ENCODE measurements around the gene SLC5A1.

GRCh38 chr22:30665675-30666142 lies 2.0 kb downstream of the DUSP18 start:
- PRO-cap: no peak

DNA sequence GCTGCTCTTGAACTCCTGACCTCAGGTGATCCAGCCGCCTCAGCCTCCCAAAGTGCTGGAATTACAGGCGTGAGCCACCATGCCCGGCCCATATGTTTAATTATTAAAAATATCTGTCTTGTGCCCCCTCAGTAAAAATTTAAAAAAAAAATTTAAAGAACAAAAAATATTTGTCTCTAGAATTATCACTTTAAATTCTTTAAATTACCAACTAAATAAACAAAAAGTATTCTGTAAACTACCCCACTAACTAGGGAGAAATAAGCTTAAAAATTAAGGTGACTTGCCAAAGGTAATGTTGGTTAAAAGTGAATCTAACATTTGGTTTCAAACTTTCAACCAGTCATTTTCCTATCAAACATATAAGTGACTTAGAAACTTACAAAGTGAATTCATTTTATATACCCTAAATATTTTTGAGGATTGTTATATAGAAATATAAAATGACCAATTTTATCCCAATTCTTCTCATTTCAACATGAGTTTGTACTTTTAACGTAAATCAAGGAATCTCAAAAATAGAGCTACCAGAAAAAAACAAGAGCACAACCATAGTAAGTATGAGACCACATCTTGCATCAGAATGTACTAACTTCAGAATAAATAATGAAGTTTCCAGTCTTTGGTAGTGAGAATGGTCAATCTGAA lies 7.4 kb downstream of the MORC2 start:
- PRO-cap: no peak

DNA sequence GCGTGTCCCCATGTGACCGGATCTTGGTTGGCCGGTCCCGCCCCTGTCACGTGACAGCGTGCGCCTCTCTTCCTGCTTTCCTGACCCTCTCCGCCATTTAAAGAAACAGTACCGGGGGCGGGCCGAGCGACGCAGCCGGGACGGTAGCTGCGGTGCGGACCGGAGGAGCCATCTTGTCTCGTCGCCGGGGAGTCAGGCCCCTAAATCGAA lies 472 bp upstream of the MORC2 start:
- PRO-cap: bidirectional peak, plus-strand start at position 108 of the sequence, minus-strand start outside the sequence

DNA sequence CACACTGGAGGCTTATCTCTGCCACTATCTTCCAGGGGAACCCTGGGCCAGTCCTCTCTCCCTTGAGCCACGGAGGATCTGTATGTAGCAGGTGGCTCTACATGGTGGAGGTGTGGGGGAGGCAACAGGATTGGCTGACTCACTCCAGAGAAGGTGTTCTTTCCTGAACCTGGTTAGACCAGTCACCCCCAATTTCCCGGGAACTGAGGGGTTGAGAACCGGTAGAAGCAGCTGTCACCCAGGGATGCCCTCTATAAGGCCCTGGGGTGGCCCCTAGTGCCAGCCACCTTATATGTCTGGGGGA lies 5.9 kb downstream of the SMTN start:
- PRO-cap: no peak

DNA sequence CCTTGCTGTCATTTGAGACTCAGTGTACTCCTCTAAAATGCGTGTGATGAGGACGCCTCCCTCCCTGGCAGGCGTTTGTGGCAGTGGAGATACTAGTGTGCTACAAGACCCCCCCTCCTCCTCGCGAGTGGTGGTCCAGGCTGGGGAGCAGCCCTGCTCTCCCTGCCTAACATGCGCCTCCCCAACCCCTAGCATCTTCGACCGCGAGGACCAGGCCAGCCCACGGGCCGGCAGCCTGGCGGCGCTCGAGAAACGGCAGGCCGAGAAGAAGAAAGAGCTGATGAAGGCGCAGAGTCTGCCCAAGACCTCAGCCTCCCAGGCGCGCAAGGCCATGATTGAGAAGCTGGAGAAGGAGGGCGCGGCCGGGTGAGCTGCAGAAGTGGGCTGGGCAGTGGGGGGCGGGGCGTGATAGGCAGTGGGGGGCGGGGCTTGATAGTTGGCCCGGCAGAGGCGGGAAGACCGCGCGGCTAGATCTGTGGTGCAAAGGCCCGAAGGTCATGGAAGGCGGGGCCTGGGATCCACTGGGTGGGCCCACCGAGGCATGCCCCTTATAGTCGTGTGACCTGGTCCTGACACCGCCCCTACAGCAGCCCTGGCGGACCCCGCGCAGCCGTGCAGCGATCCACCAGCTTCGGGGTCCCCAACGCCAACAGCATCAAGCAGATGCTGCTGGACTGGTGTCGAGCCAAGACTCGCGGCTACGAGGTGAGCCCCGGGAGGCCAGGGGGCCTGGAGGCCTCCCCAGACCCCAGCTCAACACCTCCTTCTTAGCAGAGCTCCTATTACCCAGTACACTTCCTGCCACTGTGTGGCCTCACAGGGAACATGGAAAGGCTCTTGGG lies 8.7 kb downstream of the SELENOM start:
- PRO-cap: no peak

GRCh38 chr22:31105373-31106255 lies 1.8 kb downstream of the SELENOM start:
- PRO-cap: no peak

- PRO-cap: no peak
Observed at GRCh38 chr22:31148932-31149325, 8.6 kb upstream of the PLA2G3 start.

- PRO-cap: no peak
Observed at GRCh38 chr22:31230367-31230981, 18.4 kb downstream of the LIMK2 start.

DNA sequence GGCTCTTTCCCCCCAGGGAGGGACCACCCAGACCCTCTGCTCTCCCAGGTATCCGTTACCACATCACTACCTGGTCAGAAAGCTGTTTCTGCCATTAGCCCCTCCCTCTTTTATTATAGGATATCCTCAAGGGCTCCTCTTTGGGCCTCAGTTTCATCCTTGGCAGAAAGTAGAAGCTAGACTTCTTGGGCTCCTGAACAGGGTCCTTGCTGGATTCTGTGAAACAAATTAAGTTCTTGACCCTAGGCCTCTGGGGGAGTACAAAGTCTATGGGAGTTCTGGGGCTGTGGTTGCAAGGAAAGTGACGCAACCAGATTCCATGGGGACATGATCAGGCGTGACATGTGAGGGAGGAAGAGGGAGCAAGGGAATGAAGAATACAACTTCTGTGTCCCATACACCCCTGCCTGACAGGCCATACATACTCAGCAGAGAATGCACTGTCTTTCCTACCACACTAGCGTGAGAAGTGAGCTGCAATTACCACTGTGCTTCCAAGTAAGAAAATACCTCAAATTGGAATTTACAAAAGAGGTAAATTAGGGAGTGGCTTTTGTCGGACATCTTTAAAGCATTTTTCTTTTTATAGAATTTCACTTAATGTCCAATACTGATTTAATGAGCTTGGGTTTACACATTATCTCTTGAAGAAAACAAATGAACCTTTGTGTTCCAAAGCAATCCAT lies 38.7 kb downstream of the LIMK2 start:
- PRO-cap: no peak

- PRO-cap: no peak
Observed at GRCh38 chr22:31279804-31280982, 12.1 kb downstream of the PIK3IP1 start.

DNA sequence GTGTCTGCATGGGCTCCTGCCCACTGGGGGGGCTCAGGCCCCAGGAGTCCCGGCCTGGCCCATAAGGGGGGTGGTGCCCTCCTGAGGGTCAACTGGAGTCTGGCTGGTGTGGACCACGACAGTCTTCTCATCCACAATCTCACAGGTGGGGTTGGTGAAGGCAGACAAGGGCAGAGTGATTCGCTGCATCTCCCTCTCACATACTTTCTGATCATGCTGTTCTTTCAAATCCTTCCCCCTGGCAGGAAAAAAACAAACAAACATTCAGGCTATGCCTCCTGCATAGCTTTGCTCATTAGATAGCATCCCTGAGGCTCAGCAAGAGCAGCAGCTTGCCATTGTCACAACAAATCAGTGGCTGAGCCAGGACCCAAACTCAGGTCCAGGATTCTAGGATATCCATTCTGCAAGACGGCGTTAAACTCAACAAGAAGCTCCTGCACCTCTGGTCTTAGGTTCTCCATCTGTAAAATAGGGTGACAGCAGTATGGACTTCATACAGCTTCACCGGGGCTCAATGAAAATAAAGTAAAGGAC lies 9.2 kb downstream of the PIK3IP1 start:
- PRO-cap: no peak

GRCh38 chr22:31288205-31288897 lies 3.9 kb downstream of the PIK3IP1 start:
- PRO-cap: no peak

DNA sequence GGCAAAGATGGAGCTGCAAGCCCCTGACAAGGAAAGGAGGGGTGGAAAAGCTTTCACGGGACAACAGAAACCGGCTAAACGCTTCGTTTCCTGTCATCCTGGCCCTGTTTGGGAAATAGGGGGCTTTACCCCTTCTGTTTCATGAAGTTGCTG lies 315 bp downstream of the PIK3IP1 start:
- PRO-cap: no peak

DNA sequence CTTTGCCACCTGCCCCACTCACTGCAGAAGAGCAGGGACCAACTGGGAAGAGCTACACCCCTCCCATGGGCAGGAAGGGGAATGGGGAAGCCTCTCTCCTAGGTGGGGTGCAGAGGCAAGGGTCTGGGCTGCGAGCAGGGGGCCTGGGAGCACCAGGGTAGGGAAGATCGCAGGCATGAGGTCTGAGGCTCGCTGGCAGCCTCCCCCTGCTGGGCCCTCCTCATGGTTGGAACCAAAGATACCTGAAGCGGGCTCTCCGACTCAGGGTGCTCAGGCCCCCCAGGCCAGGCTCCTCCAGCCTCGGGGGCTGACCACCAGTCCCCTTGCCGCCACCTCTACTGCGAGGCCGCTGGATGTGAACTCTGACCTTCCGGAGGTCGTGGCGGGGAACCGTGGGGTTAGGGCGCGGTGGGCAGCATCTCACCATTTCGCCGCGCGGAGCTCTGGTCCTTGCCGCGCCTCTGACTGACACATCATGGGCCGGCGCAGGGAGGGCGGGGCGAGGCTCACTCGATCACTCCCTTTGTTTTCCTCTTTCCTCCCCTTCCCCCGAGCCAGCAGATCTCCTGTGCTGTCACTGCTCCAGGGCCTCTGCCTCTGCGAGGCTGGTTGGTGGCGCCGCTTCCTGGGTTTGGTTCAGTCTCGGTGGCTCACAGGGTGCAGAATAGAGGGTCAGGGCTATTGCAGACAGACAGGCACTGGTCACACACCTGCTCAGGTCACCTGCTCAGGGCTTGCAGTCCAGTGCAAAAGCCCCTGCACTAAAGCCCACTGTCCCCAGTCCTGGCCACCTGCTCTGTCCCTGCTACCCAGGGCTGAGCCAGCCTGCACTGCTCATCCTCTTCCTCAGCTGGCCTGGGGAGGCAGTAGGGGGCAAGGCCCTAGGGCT lies 36.4 kb downstream of the PISD start:
- PRO-cap: bidirectional peak, plus-strand start at position 577 of the sequence, minus-strand start at position 467 of the sequence

GRCh38 chr22:31637705-31638705 lies 24.0 kb downstream of the PISD start:
- PRO-cap: no peak

GRCh38 chr22:31650179-31650644 lies 11.8 kb downstream of the PISD start:
- PRO-cap: no peak

- PRO-cap: bidirectional peak, plus-strand start at chr22:31943910, minus-strand start at chr22:31943993
Observed at GRCh38 chr22:31943729-31944180, 580 bp upstream of the YWHAH start.

DNA sequence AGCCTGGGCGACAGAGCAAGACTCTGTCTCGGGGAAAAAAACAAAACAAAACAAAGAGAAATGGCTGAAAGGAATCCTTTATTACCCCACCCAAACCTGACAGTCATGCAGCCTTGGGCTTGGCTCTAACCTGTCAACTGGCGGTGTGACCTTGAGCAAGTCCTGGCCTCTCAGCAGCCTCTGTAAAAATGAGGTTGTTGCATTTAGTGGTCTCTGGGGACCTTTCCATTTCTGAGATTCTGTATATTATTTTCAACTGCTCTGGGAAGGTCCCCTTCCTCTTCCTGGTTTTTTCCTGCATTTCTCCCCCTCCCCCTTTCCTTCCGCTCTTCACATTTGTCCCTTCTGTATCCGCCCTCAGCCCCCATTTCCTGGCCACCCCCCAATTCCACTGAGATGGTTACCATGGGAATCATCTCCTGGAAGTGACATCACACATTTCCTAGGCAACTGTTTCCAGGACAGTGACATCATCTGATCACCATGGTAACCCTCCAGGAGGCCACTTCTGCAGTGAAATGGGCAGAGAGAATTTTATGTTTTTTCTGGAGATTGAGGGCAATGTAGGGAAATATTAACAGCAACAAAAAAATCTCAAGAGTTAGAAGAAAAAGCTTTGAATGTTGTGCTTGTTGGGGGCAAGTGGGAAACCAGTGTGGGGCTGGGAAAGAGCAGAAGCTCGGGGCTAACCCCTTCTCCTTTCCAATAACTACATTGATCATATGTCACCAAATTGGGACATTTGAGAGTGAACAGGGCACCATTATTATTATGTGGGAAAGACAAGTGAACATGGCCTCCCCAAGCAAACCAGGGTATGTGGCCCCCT lies 19.6 kb downstream of the YWHAH start:
- PRO-cap: no peak

DNA sequence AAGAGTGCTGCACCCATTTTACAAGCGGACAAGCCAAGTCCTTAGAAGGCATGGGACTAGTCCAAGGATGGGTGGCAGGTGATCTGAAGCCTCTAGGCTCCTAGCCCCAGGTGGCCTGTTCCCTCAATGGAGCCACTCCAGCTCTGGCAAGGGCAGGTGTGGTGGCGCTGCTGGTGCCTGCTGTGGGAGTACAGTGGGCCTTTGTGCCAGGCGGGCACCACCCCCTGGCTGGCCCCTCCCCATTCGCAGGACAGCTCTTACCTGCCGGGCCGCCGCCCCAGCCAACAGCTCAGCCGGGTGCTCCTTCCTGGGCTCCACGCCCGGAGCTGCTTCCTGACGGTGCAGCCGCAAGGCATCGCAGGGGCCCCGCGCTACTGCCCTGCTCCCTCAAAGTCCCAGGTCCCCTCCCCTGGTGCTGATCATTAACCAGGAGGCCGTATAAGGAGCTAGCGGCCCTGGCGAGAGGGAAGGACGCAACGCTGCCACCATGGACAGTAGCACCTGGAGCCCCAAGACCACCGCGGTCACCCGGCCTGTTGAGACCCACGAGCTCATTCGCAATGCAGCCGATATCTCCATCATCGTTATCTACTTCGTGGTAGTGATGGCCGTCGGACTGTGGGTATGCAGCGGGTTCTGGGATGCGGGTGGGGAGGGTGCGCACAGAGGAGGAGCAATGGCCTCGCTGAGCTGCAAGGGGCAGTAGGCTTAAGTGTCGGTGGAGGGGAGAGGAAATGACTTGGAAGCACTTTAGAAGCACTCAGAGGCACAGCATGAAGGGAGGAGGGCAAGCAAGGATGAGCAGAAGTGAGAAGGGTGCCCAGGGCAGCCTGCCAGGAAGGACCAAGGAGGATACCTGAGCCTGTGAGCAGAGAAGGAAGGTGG lies at the start of gene SLC5A1:
SLC5A1 (plus strand) TSS at position 467 of the 885 bp plus-strand sequence.
- PRO-cap: no peak

GRCh38 chr22:32074260-32074534 lies 31.1 kb downstream of the SLC5A1 start:
- PRO-cap: no peak